A673 (cell line): ENCODE results near the gene SPTLC1.

DNA sequence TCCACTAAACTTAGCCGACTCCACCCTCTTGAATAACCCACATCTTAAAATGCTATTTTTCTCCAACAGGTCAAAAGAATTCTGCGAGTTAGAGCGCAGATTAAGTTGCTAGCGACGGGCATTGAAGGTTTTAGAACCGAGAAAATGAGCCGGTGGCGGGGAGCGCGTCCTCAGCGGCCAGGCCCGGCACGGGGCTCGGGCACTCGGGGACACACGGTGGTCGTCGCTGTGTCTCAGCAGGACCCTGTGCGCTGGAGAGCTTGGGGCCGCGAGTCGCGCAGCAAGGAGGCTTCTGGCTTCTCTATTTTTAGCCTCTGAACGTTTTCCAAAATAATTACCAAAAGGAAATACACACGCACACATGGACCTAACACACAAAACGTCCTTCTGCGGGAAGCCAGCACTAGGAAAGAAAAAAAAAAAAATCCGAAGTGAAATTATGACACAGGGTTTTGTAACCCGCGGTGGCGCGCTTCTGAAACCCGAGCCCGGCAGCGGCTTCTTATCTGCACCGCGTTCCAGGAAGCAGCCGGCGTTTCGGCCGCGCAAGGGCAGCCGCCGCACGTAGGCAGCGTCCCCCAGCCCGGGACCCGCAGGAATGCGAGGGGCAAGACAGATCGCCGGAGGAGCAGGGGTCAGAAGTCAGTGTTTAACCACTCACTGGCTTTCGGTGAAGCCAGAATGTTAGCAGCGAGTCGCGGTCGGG lies 168.3 kb downstream of the AUH start:
- PRO-cap, result bidirectional peak, plus-strand start at position 500 of the sequence, minus-strand start at position 412 of the sequence

GRCh38 chr9:91211168-91211731 lies 150.5 kb downstream of the AUH start:
- PRO-cap, result no peak

DNA sequence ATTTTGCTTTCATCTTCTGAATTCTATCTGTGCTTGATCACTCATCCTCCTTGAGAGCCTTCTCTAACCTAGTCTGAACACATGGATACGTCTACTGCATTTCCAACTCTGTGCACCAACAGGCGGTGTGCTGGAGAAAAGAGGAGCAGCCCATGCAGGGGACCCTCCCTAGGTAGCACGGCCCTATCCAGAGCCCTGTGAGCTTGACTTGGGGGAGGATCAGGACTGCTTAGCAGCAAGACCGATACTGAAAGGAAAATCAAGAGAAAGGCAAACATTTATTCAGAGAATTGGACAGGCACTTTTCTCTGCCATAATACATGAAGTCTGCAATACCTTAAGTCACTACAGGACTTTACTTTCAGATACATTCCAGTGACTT lies 149.7 kb downstream of the AUH start:
- PRO-cap, result no peak

DNA sequence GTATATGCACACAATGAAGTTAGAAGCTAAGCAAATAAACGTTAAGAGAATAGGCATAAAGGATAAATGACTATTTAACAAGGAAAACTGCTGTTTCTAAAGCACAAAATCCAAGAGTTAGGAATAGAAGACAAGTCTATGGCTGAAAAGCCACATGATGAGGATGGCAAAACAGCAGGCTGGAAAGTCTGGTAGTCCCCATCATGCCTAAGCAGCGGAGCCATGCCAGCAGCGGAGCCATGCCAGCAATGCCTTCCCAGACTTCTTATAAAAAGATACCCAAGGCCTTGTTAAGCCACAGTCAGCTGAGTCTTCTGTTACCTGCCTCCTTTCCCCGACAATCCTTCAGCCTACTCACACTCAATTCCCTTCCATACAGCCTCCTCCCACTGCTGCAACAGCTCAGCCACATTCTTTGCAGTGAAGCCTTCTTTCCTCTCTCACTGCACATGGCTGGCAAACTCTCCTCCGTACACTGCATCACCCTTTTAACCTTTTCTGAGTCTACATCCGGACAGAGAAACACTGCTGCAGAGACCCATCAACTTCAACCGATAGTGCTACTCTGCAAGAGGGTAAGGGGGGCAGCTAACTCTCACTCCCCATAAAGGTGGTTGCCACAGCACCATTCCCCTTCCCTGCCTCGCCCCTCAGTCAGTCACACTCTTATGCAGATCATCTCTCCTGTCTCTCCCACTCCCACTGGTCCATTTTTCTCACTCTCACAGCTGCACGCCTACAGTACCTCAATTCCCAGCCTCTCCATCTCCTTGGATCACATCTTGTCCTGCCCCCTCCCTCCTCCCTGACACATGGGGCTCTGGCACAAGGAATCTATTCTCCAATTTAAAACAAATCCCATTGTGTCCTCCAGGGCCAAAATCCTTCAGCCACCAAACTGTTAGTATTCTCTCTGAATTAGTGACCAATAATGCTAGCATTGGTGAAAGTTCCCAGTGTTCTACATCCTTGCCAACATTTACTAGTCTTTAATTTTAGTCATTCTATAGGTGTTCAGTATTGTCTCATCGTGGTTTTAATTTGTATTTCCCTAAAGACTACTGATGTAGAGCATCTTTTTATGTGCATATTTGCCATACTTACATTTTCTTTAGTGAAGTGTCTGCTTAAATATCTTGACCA lies 114.6 kb downstream of the AUH start:
- PRO-cap, result no peak

DNA sequence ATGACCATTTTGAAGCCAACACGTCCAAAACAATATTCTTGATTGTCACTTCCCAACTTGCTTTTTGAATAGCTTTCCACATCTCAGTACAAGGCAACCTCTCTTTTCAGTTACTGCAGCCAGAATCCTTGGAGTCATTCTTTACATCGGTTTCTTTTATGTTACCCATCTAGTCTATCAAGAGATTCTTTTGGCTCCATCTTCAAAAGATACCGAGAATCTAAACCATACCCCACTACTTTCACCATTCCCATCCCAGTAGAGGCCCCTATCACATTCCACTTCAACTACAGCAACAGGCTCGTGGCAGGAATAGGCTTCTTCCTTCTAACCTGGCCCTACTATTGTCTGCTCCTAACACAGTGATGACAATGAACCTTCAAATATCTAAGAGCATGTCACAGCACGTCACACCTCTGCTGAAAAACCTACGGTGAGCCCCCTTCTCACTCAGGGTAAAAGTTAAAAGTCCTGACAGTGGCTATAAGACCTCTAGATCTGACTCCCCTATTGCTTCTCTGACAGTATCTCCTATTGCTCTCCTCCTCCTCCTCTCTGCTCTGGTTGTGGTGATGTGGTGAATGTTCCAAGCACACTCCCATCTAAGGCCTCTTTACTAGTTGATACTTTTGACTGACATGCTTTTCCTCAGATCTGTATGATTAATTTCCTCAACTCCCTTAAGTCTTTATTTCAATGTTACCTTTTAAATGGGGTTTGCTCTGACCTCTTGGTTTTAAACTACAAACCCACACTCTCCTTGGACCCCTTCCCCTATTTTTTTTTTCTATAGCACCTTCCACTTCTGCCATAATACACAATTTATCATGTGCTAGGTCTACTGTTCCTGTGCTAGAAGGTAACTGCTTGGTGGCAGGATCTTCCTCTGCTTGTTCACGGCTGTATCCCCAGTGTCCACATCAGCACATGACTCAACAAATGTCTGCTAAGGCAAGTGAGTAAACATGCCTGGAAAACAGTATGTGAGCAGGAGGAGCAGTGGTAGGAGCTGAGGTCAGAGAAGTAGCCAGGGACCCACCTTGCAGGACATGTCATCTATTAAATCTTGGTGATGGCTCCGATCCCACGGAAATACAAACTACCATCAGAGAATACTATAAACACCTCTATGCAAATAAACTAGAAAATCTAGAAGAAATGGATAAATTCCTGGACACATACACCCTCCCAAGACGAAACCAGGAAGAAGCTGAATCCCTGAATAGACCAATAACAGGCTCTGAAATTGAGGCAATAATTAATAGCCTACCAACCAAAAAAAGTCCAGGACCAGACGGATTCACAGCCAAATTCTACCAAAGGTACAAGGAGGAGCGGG lies 79.7 kb downstream of the AUH start:
- PRO-cap, result no peak

DNA sequence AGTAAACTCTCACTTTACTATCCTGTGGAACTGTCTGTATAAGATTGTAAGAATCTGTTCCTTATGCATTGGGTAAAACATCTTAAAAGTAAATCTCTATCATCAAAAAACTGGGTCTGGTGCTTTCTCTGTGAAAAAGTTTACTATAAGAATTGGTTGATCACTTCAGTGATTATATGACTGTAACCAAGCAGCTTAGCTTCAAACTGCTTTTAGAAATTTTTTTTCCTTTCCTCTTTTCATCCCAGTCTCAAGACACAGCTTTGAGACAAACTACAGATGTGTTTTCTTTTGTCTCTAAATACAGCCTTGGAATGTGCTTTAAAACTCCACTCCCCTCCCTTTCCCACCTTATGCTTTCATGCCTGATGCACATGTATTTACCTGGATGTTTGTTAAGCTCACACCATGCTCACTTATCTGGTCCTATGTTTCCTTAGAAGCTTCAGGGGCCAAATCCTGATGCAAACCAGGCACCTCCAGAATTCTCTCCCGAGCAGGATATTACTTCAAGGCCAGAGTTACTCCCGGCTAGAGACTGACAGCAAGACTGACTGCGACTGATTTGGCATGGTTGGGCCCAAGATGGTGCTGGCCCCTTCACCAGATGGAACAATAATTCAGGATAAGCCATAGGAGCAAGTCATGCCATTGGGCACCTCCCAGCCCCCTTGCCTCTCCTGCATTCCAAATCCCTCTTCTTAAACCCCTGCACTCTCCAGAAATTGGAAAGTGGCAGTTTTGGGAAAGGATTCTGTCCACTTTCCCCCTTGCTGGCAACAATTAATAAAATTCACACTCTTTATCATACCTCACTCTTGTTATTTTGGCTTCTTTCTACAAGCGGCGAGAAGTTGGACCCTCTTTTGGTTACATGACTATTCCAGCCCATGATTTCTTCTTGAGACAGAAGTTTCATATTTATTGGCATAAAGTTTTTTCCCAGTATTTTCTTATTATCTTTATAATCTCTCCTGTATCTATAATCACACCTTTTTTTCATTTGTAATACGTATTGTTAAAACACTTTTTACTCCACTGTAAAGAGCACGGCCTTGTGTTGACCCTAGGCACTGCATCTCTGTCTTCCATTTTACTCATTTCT lies 43.3 kb downstream of the AUH start:
- PRO-cap, result no peak

DNA sequence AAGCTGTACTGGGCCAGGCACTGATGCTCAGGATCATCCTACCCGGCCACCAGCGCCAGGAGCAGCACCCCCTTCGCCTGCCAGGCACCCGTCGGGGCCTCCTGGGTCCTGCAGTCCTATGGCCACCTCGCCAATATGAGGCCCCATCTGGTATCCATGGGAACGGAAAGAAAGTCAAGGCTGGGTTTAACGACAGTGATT lies 132.6 kb downstream of the ROR2 start:
- PRO-cap, result bidirectional peak, plus-strand start outside the sequence, minus-strand start at position 135 of the sequence

DNA sequence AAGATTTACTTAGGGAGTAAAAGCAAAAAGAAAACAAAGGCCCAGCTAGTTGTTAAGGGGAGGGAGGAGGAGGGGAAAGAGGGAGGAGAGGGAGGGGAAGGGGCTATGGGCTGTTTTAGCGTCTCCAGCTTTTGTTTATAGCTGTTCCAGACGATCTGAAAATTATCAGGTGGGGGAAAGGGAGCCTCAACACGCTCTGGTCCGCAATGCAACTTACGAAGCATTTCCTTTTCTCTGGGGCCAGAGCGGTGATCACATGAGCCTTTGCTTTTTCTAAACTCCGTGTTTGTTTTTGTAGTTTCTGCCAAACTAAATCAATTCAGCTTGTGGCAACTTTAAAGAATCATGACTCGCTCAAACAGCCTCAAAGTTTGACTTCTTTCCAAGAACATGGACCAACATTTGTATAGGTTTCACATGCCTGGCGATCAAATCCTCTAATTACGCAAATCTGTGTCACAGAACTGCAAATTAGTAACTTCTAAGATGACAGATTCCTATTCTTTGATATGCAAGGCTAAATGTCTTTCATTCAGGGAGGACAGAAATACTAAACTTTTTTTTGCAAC lies 132.2 kb downstream of the ROR2 start:
- PRO-cap, result bidirectional peak, plus-strand start at position 227 of the sequence, minus-strand start outside the sequence

DNA sequence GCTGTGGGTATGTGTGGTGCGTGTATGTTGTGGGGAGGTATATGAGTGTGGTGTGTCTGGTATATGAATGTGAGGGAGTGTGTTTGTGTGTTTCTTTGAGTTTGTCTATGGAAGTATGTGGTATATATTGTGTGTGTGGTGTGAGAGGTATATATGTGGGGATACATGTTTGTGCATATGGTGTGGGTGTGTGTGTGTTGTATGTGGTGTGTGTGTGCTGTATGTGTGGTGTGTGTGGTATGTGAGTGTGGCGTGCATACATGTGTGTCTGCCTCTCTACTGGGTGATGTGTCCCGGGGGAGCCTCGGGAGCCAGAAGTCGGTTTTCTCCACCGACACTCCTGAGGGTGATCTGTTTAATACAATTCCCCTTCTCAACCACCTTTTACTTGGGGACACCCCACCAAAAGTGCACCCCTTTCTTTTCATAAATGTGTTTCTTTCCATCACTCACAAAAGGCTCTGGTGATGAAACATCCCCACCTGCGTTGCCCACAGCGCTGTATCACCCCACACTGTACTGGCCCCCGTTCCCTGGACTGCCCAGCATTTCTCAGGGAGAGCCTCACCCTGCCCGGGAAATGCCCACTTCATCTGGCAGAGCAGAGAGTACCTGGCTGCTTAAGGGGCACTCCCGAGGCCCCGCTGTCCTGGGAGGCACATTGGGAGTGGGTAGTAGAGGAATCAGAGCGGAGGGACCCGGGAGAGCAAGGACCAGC lies 110.4 kb downstream of the ROR2 start:
- PRO-cap, result no peak

- PRO-cap, result no peak
Observed at GRCh38 chr9:91844233-91844684, 105.8 kb downstream of the ROR2 start.

DNA sequence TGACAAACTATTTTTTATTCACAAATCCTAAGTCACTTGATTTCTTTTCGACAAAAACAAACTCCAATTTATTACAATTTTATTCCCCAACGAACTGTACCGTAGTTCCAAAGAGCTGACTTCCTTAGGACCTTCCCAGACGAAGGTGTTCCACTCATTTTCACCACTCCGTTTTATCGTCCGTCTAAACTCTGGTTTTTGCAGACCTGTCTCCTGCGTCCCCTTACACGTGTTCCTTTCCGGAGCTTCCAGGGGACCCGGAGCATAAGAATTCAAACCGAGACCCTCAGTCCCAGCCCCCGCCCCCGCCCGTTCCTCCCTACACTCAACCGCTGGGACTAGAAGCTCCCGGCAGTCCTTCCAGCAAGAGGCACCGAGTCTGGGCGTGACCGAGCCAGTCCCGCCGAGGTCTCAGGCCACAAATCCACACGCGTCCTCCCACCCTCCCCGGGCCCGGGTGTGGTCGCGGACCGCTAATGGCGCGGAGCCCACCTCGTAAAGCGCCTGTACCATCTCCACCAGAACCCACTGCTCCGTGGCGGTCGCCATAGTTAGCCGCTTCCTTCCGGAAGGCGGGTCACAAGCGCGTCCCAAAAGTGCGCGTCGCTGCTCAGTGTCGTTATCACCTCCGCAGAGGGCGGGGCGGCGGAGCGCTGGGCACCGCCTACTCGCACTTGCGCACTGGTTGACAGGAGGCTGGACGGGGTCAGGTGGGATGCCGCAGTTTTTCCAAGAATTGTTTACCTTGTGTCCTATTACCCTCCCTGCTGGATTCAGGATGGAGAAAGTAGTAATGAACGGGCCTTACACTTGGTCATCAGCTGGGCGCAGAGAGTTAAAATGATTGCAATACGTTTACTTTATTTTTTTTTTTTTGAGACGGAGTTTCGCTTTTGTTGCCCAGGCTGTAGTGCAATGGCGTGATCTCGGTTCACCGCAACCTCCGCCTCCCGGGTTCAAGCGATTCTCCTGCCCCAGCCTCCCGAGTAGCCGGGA lies at the start of gene SPTLC1:
TSS of gene SPTLC1 (minus strand) at position 592 of the 996 bp plus-strand sequence.
- PRO-cap, result bidirectional peak, plus-strand start at position 341 of the sequence, minus-strand start at position 340 of the sequence; bidirectional peak, plus-strand start at position 681 of the sequence, minus-strand start at position 569 of the sequence

DNA sequence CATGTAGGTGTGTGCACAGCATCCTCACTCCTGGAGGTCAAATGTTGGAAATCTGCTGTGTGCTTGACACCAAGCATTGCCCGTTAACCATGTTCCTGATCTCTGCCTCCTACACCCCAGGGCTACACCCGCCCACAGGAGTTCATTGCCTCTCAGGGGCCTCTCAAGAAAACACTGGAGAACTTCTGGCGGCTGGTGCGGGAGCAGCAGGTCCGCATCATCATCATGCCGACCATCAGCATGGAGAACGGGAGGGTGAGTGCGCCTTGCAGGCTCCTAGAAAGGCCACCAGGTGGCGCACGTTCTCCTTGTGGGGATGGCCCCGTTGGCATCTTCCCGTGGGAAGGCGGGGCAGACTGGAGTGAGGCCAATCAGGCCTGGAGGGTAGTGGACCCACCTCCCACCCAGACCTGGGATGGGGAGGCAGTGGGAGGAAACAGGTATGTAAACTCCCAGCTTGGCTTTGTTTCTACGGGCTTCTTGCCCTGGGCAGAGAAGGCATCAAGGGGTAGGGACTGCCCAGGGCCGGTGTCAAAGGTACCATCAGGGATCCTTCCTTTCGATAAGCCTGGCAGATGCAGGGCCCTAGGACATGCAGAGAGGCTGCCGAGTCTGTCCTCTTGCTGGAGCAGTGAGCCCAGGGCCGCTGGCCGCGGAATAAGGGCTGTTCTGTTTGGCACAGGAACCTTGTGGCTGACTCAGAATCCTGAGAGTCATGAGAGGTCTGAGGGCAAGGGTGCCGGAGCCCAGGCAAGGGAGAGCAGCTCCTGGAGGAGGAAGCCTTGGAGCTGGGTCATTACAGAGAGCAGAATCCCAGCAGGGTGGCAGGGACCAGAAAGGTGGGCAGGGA lies 18.8 kb upstream of the SPTLC1 start:
- PRO-cap, result no peak

DNA sequence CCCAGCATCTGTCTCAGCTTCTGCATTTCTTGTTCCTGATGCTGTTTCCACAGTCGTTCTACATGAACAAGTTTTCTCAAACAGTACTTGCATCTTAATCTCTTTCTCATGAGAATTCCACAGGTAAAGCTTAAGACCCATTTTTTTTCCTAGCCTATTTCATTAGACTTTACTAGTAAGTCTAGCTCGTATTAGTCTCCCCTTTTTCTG lies 49.2 kb upstream of the OMD start:
- PRO-cap, result no peak

DNA sequence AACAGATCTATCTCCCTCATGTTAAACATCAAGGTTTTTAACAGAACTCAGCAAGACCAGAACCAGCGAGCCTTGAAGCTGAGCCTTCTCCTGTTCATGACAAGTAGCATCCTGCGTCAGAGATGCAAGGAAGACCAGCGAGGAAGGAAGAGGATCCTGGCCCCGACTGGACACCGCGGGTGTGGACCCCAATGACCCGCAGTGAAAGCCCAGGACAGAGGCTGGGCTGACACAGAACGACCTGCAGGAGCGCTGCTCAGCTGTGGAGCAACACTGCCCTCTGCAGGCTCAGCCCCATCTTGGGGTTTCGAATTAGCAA lies 35.4 kb downstream of the IPPK start:
- PRO-cap, result no peak

- PRO-cap, result no peak
Observed at GRCh38 chr9:92763660-92764407, 799 bp downstream of the BICD2 start.

DNA sequence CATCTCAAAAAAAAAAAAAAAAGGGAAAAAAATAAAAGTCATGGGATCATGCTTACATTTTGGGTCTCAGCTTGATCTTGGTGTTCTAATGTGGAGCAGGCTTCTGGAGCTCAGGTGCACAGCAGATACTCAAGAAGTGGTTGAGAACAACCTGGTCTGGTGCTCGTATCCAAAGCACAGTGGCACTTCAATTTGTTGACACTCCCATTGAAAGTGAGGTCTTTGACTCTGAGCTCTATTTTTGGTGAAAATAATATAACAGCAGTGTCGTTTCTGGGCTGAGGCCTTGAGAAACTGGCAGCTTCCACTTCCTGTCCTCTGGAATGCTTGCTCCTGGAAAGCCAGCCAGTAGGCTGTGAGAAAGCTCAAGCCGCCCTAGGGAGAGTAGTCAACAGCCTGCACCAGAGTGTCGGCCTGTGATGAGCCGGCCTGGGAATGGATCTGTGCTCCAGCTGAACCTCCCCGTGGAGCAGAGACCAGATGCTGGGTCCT lies 6.9 kb upstream of the SUSD3 start:
- PRO-cap, result no peak

DNA sequence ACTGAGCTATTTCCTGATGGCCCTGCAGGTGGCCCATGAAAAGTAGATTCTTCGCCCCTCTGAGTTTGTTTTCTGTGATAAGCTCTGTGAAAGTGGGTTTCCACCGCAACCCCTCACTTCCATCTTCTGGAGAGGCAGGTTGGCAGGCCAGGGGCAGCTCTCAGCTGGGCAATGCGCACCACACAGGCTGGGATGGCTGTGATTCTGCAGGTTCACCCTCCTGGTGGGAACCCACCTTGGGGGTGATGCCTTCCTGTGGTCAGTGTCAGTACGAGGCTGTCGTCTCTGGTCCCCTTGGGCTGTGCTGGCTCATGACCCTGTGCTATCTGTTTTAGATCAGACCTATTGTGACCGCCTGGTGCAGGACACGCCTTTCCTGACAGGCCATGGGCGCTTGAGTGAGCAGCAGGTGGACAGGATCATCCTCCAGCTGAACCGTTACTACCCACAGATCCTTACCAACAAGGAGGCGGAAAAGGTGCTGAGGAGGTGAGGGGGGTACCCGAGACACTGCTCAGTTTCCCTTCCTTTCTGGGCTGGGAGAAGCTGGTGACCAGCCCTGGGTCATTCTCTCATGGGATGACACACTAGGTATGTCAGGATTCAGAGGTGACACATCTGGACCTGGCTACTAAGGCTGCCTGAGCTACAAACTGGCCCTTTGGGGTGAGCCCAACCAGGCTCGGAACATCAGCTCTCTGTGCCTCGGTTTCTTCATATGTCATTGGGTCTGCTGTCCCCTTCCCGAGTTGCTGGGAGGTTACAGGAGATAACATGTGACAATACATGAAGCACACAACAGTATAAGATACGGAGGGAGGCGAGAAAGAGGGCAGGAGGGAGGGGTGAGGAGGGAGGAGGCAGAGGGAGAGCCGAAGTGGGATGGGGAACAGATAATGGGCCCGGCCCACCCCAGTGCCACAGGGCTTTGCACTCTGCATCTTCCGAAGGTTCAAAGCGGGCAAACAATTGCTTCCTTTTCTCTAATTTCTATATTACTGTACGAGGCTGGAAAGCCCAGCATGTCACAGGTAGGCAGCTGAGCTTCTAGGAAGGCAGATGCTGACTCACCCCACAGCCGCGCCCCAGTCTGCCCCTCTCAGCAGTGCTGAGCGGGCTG lies 11.7 kb downstream of the CARD19 start:
- PRO-cap, result no peak

DNA sequence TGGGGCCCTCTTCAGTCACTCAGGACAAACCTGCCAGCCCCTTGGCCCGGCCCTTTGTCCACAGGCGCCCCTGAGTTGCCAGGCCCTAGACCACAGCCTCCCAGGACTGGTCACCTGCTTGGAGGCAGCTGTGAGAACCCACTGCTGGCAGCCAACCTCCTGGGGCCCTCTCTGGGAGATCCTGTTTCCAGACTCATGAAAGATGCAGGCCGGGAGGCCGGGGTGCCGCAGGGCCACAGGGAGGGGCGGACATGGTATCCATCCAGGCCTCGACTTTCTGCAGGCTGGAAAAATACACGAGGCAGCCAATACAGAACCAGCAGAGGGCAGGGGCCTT lies 6.4 kb downstream of the NINJ1 start:
- PRO-cap, result no peak

DNA sequence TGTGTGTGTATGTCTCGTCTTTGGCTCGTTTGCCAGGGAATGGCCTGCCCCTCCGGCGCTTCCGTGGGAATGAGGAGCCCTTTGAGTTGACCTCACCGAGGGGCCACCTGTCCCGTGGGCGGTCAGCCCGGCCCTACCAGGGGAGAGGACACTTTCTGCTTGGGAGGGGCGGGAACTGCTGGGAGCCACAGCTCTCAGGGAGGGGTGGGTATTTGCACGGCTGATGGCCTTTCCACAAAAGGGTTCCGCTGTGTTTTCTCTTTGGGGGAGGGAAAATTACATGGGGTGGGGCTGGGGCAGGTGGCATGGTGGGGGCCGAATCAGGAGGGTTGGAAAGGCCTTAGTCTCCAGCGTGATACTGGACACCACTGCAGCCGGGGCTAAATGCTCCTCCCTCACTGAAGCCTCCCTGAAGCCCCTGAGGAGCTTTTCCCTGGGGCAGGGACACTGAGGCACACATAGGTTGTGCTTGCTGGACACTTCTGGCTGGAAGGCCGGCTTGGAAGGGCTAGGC lies 18.5 kb downstream of the WNK2 start:
- PRO-cap, result no peak

GRCh38 chr9:93206563-93207145 lies 22.7 kb downstream of the WNK2 start:
- PRO-cap, result no peak